Colon Carcinoma Metastatic in the Lung (tissue), 2 donors: Measurements from ENCODE around the genes CFAP410, KRTAP10-4 and KRTAP10-12.

GRCh38 chr21:44037518-44038062, 25.5 kb downstream of the TRAPPC10 start:
- PRO-cap, 2 experiments = no peak in any of the 2 experiments

- PRO-cap, 2 experiments = no peak in any of the 2 experiments
Observed at GRCh38 chr21:44310768-44311478, 11.1 kb downstream of the PFKL start.

DNA sequence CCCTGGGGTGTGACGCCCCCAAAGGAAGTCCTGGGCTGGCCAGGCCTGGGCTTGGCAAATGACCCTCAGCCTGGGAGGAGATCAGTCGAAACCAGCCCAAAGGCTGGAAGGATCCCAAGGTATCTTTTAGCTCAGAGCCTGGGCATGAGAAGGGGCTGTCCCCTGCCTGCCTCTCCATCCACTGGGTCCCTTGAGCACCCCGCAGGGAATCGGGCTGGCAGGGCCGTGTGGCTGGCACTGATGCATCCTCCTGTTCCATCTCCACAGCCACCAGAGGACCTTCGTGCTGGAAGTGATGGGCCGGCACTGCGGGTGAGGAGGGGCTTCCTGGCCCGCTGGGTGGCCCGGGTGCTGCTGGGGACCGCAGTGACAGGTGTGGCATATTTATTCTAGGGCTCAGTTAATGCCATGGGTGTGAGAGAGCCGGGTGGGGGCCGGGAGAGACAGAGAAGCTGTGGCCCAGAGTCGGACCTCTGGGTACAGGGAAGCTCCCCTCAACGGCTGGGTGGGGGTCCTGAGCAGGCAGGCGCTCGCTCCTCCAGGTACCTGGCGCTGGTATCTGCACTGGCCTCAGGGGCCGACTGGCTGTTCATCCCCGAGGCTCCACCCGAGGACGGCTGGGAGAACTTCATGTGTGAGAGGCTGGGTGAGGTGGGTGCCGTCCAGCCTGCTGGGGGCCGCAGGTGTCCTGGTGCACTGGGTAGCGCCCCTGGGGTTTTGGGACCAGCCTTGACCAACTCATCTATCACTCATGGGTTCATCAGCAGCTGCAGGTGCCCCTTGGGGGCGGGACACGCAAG, 13.7 kb downstream of the PFKL start:
- PRO-cap, 2 experiments = no peak in any of the 2 experiments

DNA sequence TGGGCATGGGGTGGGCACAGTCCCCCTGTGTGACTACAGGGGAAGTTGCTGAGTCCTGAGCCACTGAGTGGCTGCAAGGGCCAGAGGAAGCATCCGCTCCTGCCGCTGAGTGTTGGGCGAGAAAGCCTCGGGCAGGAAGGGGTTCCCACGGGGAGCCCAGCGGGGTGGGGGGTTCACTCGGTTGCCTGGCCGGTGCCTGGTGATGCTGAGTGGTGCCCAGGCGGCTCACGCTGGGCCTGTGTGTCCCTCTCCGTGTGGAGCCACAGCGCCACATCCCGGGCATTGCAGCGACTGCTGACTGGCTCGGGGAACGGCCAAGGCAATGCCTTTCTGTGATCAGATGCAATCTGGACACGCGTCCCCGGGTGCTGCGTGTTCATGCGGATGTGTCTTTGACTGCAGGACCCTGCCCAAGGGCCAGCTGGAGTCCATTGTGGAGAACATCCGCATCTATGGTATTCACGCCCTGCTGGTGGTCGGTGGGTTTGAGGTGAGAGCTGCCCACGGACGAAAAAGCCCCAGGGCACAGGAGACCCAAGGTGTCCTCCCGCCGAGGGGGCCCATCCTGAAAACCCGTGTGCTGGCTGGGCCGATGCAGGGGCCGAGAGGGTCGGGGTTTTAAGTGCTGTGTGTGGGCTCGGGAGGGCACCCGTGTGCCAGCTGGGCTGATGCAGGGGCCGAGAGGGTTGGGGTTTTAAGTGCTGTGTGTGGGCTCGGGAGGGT, 16.5 kb downstream of the CFAP410 start:
- PRO-cap, 2 experiments = no peak in any of the 2 experiments

GRCh38 chr21:44338851-44339640, at the start of gene CFAP410:
Gene CFAP410 (minus strand): TSS chr21:44339390.
- PRO-cap, 2 experiments = peak in 2 of 2 experiments; most common plus-strand start chr21:44339122 (in 1); most common minus-strand start chr21:44339384 (in 1)

- PRO-cap, 2 experiments = no peak in any of the 2 experiments
Observed at GRCh38 chr21:44455656-44456287, 462 bp downstream of the LRRC3 start.

DNA sequence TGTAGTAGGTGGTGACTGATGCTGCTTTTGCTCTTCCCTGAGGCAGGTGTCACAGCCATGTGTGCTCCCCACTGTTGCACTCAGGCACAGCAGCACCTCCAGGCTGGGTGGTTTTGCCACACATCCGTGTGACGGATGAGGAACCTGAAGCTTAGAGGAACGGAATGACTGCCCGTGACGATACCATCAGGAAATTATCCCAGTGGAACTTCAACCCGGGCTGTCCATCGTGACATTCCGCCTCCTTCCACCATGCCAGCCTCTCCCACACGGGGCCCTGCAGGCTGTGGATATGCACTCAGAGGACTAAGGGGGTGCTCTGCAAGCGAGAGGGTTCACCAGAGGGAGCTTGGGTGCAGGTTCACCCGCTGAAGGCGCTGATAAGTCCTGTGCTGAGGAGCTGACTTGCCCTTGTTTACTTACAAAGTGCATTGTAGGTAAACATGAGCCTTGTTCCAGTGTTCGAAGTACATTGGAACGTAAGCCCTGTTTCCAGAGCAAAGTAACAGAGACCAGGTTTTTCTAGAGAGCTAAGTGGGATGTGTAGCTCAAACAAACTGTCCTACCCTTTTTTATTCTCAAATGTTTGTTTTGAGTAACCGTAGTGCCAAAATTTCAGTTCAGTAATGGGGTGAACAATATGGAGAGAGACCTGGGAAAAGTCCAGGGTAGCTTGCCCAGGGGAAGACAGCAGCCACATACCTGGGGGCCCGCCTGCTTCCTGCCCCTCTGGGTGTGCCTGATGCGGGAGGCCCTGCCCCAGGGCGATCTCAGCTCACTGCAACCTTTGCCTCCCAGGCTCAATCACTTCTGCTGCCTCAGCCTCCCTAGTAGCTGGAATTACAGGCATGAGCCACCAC, 2.4 kb downstream of the LRRC3 start:
- PRO-cap, 2 experiments = no peak in any of the 2 experiments

GRCh38 chr21:44573285-44574129, at the start of gene KRTAP10-4:
Gene KRTAP10-4 (plus strand): TSS chr21:44573729.
- PRO-cap, 2 experiments = no peak in any of the 2 experiments

DNA sequence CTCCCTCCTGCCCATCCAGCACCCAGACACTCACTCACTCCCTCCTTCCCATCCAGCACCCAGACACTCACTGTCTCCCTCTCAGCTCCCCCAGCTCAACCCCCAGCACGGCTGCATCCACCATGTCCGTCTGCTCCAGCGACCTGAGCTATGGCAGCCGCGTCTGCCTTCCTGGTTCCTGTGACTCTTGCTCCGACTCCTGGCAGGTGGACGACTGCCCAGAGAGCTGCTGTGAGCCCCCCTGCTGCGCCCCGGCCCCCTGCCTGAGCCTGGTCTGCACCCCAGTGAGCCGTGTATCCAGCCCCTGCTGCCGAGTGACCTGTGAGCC, at the start of gene KRTAP10-12:
TSS of gene KRTAP10-12 (plus strand) at position 93 of the 328 bp plus-strand sequence.
- PRO-cap, 2 experiments = no peak in any of the 2 experiments

DNA sequence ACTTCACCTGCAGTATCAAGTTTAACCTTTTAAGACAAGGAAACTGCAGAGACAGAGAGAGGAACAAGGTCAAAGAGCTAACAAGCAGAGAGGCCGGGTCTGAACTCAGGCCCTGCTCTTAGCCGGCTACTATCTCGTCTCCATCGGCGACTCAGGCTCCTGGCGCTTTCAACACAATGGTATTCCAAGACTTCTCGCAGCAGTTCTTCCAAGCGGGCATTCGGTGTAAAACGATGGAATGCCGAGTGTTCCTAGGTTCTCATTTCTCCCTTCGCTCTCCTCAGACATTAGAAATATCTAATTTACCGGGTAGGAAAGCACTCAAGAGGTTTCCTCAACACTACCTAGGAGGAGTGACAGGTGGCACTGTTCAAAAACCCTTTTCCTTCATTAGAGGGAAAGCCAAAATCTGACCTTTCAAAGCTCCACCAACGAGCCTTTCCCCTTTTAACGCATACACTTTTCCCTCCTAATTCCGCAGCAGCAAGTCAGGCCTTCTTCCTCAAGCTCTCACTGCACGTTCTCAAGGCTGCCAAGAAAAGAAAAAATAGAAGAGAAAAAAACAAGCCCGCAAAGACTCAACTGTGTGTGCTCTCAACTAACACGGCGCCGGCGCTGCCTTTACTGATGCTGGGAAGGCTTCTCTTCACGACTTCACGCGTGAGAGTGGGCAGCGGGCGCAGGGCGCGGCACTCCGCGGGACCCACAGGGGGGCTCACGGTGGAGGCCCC, 585 bp downstream of the UBE2G2 start:
- PRO-cap, 2 experiments = no peak in any of the 2 experiments

DNA sequence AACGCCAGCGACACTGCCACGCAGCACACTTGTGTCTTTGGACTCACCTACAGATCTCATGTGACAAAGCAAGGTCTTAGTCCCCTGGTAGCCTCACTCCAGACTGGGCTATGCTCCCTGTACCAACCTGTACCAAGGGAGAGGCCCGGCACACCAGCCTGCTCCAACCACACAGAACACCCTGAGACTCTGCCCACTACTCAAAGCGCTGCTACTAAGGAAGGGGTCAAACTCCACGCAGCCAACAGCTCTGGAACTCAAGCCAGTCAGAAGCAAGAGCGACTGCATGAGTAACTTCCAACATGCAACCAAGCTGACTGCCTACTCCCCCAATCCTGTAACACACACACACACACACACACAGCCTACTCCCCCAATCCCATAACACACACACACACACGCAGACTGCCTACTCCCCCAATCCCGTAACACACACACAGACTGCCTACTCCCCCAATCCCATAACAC, 7.6 kb downstream of the PTTG1IP start:
- PRO-cap, 2 experiments = no peak in any of the 2 experiments

- PRO-cap, 2 experiments = no peak in any of the 2 experiments
Observed at GRCh38 chr21:44877838-44878503, 4.5 kb upstream of the PTTG1IP start.

DNA sequence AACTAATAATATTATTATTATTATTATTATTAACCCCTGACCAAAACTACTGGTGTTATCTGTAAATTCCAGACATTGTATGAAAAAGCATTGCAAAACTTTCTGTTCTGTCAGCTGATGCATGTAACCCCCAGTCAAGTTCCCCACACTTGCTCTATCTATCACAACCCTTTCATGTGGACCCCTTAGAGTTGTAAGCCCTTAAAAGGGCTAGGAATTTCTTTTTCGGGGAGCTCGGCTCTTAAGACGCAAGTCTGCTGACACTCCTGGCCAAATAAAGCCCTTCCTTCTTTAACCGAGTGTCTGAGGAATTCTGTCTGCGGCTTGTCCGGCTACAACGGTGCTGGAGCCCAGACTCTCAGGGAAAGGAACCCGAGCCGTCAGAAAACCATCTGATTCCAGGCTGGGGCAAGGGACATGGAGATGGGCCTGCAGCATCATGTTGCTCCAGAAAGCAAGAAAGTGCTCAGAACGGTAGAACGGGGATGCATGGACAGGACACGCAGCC, 12.3 kb downstream of the ITGB2 start:
- PRO-cap, 2 experiments = no peak in any of the 2 experiments

DNA sequence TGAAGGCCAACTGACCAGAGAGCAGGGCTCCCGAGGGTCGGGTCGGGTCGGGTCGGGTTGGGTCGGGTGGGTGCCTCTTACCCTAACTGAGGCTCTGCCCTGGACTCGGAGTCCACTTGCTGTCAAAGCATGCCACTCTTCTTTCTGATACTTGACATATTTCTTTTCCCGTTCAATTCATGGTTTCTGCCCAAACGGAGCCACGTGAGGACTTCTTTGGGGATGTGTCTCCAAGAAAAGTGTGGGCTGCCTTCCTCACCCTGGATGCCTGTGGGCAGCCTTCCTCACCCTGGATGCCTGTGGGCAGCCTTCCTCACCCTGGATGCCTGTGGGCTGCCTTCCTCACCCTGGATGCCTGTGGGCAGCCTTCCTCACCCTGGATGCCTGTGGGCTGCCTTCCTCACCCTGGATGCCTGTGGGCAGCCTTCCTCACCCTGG, 7.9 kb upstream of the ITGB2 start:
- PRO-cap, 2 experiments = no peak in any of the 2 experiments

GRCh38 chr21:44941510-44941981, 1.7 kb downstream of the SLX9 start:
- PRO-cap, 2 experiments = no peak in any of the 2 experiments

DNA sequence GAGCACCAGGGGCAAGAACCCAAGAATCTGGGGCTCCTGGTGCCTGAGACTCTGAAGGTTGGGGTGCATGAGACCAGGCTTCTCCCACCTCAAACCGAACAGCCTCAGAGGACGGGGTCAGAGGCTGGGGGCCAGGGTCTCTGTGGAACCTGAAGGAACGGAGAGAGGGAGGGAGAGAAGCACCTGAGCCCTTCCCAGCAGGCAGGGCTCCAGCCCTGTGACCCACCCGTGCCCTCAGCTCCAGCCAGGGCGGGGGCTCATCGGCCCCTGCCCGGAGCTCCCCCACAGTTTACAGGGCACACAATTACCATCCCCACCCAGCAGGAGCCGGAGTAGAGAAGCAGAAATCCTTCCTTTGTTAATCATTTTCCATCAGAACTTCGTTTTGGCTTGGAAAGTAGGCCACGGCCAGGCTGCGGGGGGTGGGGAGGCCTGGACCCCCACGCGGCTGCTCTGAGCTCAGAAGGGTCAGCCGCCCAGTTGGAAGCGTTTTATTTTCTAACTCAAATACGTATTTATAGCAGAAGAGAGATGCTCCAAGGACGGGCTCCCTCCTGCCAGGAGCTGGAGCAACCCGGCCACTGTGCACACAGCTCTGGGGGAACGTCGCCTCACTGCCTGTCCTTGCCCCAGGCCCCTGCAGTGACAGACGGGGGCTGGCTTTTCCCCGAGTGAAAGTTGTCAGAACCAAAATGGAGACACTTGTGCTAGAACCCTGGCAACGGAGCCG, 42.8 kb upstream of the ADARB1 start:
- PRO-cap, 2 experiments = no peak in any of the 2 experiments

DNA sequence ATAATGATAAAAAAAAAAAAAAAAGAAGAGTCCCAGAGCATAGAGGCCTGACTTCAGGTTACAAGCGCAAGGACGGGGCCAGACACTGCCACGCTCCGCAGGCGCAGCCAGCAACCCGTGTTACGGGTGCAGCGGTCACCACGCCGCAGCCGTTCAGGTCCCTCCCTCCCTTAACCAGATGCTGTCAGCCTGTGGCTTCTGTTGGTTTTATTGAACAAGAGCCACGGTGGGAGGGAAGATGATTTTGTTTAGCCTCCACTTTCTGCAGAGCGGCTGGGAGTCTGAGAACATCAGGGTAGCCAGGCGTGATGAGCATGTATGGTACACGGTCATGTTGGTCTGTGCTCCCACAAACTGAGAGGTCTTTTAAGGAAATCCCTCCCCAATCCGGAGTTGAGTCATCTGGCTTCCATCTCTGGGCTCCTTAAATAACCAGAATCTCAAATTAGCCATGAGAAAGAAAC, 18.5 kb upstream of the ADARB1 start:
- PRO-cap, 2 experiments = no peak in any of the 2 experiments

DNA sequence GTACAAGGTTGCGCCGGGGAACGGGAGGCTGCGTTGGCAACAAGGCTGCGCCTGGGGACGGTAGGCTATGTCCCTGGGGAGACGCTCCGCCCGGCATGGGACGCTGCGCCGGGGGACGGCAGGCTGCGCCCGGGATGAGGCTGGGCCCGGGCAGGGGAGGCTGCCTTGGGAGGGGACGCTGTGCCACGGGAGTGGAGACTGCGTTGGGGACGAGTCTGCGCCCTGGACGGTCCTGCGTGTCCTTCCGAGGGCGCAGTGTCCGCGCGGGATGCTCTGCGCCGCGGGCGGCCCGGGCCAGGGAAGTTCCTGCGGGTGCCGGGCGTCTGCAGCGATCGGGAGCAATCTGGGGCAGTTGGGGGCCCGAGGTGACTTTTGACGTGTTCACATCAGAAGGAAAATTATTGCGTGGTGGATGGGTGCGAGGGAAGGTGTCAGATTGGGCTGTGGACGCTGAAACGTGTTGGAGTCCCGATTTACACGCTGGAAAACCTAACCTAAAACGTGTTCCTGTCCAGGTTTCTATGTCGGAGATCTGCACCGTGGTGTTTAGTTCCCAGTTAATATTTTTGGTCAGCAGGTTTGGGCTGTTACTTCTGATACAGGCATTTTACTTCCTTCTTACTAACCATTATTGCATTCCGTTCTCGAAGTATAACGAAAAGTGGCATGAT, 978 bp downstream of the ADARB1 start:
- PRO-cap, 2 experiments = no peak in any of the 2 experiments

DNA sequence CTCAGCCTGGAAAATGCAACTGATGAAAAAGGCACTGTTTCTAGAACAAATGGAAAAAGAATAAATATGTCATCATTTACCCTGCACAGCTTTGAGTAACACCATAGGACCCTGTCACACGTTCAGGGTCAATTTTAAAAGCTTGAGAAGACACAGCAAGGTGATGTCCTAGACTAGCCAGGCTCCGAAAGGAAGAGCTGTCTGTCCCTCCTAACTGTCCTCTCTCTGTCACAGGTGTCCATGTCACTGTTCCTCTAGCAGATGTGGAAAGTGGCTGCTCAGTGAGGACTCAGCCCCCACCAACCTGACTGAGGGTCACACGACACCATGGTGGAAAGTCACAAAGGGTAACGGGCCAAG, 23.7 kb downstream of the POFUT2 start:
- PRO-cap, 2 experiments = no peak in any of the 2 experiments

- PRO-cap, 2 experiments = no peak in any of the 2 experiments
Observed at GRCh38 chr21:45293324-45294081, 5.8 kb upstream of the POFUT2 start.